ENCODE measurements around a stretch of chr1.

- PRO-cap, result unidirectional peak, plus-strand start at chr1:56578890
Measured at GRCh38 chr1:56578518-56578960, 824 bp downstream of the PLPP3 start.

GRCh38 chr1:56857011-56857508 lies 2.5 kb downstream of the C8A start:
- PRO-cap, result no peak

DNA sequence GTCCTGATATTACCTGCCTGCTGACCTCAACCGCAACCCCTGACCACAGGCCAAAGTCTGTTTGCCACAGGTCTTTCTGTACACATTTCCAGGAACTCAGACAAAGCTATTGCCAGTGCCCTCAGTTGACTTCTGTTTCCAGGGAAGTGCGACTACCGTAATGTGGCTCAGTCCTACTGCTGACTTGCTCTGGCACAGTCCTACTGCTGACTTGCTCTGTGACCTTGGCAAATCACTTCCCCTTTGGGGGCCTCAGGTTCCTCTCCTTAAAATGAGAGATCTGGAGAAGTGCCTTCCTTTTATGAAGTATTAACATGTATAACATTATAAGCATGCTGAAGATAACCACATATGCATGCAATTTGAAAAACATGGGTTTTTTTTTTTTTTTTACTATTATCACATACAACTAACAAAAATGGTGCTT lies 55.1 kb downstream of the C8B start:
- PRO-cap, result no peak

GRCh38 chr1:56995475-56996374 lies 29.9 kb upstream of the C8B start:
- PRO-cap, result no peak

DNA sequence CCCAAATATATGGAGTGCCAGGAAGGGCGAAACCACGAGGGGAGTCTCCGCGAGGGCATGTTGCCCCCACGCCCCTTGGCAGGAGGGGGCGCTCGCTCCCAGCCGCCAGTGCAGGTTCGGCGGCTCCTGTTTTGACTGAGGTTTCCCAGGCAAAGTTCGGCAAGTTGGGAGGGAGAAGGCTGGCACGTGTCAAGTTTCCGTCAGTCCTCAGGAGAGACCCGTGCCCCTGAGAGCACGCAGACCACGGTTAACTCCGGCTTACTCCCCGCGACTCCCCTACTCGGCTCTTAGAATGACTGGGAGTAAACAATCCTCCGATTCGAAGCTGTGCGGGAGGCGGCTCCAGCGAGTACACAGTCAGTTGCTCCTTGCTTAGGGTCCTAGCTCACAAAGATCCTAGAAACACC lies 761 bp upstream of the DAB1 start:
- PRO-cap, result bidirectional peak, plus-strand start at position 152 of the sequence, minus-strand start at position 137 of the sequence

DNA sequence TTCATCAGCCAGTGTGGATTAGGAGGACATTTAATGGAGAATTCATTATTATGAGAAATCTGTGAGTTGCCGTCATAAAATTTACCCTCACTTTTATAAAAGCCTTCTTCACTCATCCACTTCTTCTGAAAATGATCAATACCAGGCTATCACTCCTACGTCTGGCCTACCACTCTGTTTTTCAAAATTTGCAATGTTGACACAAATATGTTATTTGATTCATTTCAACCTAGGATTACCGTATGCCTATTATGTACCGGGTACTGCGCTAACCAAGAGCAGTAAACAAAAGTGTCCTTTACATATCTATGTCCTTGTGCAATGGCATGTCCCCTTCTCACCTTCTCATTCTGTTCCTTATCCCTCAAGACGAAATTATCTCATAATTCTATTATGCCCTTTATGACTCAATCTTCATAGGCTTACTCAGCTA lies 392.8 kb upstream of the DAB1 start:
- PRO-cap, result no peak

DNA sequence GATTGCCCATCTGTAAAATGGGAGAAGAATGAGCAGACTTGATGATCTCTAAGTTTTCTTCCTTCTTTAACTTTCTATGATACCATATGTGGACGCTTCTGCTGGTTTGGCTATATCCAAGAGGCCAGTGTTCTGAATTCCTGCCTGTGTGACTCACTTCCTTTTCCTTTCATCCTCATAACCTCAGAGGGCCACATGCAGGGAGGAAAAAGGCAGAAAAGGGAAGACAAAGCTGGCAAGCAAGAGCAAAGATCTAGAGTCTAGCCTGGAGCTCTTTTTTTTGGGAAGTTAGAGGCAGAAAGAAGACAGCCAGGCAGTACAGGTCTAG lies 151.2 kb downstream of the OMA1 start:
- PRO-cap, result unidirectional peak, plus-strand start at position 215 of the sequence

DNA sequence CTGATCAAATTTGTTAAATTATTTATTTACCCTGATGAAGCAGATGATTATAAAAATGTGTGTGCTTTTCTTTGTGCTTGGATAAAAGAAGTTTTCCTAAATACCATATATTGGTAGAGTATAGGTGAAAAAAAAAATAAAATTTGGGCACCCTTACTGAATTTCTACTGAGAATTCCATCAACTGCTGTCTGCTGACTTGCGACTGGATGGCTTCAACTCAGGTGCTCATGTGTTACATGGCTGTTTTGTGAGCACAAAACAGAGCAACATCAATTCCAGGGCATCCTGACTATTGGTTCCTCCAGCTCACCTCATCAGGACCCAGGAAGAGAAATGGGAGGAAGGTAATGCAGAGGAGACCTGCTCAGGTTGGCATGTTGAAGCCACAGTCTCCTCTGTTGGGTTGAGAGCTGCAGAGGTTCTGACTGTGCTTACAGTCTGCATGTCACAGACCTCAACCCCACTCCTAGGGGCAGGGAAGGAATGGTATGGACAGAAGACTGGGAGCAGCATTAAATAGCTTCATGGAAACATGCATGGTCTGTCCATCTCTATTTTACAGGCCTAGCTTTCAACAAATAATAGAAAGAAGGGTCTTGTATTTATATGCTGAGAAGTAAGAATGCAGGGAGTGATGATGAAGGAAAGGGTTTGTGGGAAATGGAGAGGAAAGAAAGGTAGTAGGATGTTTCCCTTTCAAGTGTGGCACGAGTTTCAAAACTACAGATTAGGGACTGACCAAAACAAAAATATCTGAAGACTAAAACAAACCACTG lies 43.9 kb downstream of the MYSM1 start:
- PRO-cap, result no peak

DNA sequence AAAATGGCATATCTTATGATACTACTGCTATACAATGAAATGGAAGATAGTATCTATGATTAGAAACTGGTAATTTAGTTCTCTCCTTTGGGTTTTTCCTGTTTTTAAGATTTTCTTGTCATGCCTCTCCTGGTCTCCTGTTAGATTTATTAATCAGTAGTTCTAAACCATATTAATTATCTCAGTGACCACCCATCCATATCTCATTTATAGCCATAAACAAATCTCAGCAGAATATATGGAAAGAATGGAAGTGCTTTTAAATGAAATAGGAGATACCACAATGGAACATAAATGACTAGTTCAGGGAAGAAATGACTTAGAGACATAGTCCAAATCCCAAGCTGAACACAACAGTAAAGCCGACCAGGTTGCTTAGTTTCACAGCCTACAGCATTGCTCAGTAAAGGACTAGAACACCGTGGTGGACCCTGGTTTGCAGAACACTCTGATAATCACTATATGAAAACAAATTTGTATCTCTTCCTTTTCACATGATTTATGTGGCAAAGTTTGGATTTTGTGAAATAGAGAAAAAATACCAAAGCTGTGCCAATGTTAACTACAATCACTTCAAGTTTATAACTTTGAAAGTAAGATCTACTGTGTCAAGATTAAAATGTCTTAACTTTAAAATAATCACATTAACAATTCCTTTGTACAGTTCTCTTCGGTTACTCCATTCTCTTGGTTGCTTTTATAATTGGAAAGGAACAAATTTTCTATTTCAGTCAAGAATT lies 40.3 kb downstream of the MYSM1 start:
- PRO-cap, result no peak

GRCh38 chr1:58681424-58682569 lies 18.1 kb downstream of the MYSM1 start:
- PRO-cap, result no peak

DNA sequence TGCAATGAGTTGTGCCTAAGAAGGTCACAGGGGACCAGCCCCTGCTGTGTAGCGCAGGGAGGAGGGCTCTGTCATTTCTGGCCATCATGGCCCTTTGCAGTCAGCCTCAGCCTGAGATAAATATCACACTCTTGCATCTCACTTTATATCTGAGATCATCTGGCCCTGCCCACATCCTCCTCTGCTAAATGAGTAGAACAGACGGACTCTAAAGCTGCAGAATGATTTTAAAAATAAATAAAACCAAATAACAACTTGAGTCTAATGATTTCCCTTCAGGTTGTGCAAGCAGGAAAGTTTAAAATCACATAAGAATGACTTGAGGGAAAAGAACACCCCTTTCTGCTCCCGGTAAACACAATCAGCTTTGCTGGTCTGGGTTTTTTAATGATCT lies 18.3 kb upstream of the MYSM1 start:
- PRO-cap, result no peak

DNA sequence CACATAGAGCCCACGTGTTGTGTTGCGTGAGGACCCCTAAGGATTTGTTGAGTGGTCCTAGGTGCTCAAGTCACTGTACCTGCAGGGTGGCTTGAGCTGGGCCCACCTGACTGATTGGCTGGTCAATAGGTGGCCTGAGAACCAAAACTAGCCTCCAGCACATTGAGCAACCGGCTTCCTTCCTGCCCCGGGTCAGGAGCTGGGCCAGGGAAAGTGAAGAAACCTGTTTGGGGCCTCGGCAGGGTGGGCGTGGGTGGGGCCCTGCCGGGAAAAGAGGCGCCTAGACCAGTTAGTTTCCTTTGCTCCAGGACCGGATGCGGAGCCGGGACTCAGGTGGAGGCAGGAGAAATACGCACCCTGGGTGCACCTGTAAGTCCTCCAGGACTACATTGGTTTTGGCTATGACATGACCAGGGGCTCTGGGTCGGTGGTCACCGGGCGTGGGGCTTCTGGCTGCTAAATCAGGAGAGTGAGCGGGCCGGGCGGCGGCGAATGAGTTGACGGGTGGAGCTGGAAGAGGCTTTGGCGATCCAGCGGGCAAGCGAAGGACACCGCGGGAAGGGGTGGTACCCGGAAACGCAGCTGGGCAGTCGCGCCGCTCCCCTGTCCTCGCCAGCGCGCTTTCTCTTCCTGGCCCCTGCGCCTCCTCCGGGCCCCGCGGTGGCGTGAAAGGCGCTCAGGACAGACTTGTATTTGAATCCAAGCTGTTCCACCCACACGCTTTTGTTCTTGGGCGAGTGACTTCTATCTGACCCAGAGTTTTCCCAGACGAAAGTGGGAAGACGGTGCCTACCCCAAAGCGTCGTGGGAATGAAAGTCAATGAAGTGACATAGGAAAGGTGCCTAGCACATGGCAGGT lies 30.5 kb upstream of the JUN start:
- PRO-cap, result bidirectional peak, plus-strand start at position 292 of the sequence, minus-strand start at position 201 of the sequence

DNA sequence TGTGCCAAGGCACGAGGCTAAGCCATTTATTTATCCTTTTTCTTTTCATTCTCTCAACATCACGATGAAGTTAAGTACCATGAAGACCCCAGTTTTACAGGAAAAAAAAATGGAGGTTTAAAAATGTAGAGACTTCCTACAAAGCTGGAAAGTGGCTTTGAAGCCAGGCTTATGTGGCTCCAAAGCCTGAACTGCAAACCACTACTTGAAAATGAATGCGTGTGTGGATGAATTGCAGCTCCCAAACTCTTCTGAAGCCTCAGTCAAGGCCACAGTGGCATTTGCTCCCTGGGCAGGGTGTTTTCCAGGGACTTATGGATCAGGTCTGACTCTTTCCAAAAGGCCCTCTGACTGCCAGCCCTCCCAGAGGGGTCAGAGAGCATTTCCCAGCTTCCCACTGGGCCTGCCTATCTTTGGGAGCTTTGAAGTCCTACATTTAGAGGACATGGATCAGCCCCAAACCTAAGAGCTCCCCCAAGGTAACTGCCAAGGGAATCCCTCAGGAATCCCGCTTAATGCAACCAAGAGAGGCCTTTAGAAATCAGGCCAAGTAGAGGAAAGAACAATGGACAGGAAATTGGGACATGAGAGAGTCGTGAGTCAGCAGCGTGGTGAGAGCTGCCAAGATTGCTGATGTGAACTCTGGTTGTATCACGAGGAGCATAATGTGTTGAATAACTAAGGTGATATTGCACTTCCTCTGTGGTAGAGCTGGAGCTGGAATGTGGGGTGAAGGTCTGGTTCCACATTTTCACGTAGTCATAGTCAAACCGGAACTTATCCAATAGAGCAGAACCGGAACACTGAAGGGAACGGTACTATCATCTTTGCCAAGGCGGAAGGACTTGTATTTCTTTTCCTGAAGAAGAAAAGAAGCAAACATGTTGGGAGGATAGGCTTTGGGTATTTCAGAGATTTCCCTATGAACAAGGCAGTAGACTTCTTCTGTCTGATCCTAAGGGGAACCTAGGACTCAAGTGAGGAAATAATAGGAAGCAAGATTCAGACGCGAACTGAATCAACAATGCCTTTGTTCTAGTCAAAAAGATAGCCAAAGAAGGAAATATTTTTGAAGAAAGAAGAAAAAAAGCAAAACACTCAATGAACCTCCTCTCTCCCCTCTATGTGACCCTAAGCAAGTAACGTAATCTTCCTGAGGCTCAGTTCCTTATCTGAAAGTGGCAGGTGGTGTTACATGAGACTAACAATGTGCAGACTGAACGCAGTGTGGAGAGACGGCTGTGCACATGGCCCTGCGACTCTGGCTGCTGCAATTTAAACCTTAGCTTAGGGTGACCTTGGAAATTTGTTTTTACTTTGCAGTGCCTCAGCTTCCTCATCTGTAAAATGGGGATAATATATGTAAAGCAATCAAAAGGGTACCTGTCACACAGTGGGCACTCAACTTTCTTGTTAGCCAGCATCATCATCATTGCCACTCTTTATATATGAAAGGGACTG lies 99.6 kb upstream of the JUN start:
- PRO-cap, result no peak

GRCh38 chr1:58895348-58896122 lies 111.7 kb upstream of the JUN start:
- PRO-cap, result no peak

DNA sequence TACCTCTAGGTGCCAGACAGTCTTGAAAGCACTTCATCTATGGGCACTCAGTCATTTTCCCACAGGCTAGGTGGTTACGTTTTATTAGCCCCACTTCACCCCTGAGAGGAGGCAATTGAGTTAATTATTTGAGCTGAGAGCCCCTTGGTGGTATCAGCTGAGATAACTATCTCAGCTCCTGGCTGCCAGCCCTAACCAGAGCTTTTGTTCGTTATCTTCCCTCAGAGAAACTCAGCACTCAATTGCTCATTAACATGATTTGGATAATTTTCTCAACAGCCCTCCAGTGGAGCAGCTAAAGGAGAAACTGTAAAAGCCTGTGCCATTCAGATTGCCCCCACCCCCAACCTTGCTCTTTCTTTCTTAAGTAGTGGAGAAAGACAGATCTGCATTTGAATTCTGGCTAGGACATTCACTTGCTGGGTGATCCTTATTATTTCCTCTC lies 218.8 kb upstream of the FGGY start:
- PRO-cap, result bidirectional peak, plus-strand start outside the sequence, minus-strand start at position 206 of the sequence

- PRO-cap, result no peak
Measured at GRCh38 chr1:59292573-59293114, 4.2 kb upstream of the FGGY start.

DNA sequence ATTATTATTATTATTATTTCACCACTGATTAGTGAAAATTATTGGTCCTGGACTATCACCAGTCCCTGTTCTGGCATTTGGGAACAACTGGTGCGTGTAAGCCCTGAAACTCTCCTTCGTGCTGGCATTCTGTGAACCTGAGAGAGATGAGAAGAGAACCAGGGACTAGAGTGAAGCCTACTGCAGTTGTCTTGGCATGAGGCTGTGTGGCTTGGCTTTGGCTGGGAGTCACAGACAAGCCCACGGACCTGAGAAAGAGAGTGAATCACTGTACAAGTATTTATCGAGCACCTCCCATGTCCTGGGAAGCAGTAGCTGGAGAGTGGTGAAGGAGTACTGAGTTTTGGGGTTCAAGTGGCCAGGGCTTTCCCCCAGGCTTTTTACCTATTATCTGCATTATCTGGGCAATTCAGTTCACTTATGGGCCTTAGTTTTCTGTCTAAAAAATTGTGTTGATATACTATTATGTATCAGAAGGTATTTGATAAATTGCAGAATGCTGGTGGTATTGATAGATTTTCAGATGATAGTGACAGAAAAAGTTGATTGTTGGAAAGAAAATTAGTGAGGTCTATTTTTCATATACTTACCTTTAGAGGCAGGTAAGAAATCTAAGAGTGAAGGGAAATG lies 63.4 kb downstream of the FGGY start:
- PRO-cap, result no peak

GRCh38 chr1:59862516-59863509 lies 48.1 kb downstream of the HOOK1 start:
- PRO-cap, result no peak

GRCh38 chr1:60825384-60826120 lies 256.8 kb upstream of the NFIA start:
- PRO-cap, result no peak

DNA sequence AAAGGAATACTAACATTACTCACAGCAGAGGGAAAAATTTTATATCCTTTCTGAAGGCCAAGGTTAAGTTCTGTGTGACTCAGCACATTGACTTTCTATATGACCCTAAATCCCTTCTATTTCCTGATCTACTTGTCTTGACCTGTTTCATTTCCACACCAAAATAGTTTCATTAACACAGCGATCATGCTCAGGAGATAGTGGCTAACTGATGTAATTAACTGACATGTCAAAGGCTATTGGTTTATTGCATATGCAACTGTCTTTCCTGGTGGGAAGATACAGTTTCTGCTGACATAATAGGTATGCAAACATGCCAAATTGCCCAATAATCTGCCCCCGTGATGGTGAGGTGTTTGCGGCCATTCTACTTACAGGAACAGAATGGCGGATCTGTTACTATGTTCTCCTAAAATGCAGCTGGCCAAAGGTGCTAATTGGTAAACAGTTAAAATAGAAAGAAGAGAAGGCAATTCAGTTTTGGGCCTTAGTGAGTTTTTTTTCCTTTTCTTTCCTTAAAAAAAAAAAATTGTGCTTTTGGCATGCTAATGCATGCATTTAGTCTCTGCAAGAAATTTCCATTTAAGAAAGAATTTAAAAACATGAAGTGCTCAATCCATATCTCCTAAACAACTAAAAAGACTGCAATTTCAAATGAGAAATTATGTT lies 59.4 kb downstream of the NFIA start:
- PRO-cap, result no peak